ENCODE results near the genes FLNC and ATP6V1F.

GRCh38 chr7:127451167-127451713 lies 58.7 kb upstream of the ZNF800 start:
- RAMPAGE, long total RNA: no peak
- RRBS: no CpG with 5 or more reads among the region's 10 CpGs

DNA sequence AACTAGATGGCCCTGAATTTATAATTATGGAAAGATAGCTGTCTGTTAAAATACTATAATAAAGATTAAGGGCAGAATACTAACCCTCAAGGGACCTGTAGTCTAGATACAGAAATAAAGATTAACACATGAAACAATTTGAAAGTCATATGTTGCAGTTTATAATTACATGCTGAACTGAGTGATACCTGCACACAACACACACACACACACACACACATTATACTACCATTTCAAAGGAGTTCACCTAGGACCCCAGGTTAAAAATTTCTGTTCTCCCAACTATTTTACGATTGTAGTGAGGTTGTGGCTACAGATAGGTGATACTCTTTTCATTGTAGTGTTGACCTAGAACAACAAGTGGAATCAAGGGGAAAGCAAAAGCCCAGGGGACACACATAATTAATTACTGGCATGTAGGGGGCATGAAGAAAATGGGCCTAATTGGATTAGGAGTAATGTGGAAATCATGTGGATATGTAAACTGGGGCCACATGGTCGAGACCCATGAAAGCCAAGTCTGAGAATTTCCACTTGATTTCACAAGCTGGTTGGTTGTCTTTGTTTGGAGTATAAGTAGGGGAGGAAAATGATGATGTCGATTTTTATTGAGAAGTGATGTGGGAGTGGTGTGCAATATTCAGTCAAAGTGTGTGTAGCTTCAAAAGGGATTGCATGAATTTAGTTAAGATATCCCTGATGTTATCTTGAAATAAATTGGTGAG lies 132.0 kb downstream of the LRRC4 start:
- RAMPAGE, long total RNA: no peak
- RRBS: no CpG with 5 or more reads among the region's 3 CpGs

DNA sequence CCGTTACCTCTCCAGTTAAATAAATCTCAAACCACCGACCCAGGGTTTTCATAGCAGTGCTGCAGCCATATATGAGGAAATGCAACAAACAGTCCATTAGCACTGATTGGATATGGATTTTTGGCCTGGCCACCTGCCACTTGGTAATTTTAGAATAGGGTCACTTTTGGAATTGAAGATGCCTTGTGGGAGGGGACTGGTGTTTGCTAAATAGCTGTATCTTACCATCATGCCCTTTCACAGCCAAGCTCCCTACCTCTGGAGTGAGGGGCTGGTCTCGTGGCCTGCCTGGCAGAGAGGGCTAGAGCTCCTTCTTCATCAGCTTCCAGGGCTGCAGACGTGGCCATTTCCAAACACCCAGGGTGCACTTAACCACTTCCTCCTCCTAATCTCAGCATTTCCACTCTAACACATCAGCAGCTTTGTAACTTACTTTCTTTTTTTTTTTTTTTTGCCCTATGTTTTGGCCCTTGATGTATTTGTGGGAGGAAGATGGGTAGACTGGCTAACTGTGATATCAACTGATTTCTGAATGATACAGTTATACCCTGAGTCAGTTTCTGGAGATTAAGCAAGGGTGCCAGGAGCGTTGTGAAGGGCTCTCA lies 27.5 kb downstream of the LRRC4 start:
- RAMPAGE, long total RNA: no peak
- RRBS: no CpG with 5 or more reads among the region's 5 CpGs

GRCh38 chr7:128027441-128028250 lies 3.6 kb downstream of the LRRC4 start:
- RAMPAGE, long total RNA: no peak
- RRBS: no CpG with 5 or more reads among the region's 8 CpGs

DNA sequence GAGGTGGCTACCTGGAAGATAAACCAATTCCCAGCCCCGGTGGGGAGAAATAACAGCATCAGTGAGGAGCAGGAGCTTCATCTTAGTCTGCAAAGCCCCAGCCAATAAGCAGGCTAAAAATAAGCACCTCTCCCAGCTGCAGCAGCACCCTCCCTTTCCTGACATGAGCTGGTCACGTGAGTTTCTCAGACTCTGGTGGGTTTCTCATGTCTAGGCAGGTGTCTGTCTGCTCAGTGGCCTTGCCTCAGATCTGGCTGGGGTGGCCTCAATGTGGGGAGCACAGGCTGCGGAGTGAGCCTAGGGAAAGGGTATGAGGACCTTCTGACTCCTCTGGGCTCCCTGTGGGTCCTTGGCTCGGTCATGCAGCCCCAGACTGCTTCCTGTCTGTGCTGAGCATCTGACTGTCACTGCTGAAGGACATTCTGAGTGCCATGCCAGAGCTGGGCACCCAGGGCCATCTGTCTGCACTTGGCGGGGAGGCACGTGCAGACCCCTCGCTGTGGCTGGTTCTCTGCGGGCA lies 81.6 kb upstream of the LRRC4 start:
- RAMPAGE, long total RNA: no peak
- RRBS: no CpG with 5 or more reads among the region's 8 CpGs

DNA sequence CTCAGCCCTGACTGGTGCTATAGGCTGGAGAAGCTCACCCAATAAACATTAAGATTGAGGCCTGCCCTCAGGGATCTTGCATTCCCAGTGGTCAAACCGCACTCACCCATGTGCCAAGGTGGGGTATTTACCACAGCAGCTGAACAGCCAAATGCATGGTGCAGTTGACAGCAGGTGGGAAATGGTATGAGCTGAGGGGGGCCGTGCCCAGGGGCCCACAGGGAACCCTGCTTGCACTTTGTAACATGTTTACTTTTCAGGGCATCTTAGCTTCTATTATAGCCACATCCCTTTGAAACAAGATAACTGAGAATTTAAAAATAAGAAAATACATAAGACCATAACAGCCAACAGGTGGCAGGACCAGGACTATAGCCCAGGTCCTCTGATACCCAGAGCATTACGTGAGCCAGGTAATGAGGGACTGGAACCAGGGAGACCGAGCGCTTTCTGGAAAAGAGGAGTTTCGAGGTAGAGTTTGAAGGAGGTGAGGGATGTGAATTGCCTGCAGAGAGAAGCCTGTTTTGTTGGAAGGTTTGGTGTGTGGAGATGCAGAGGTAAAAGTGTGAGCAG lies 15.4 kb downstream of the LEP start:
- RAMPAGE, long total RNA: no peak
- RRBS: no CpG with 5 or more reads among the region's 6 CpGs

- RAMPAGE, long total RNA: no peak
- RRBS: no CpG with 5 or more reads among the region's 7 CpGs
Measured at GRCh38 chr7:128314498-128315221, 29.0 kb downstream of the RBM28 start.

GRCh38 chr7:128338110-128338482 lies 5.6 kb downstream of the RBM28 start:
- RAMPAGE, long total RNA: no peak
- RRBS: no CpG with 5 or more reads among the region's 3 CpGs

- RAMPAGE, long total RNA: no peak
- RRBS: no CpG with 5 or more reads among the region's 6 CpGs
Measured at GRCh38 chr7:128743297-128743874, 4.2 kb downstream of the CALU start.

DNA sequence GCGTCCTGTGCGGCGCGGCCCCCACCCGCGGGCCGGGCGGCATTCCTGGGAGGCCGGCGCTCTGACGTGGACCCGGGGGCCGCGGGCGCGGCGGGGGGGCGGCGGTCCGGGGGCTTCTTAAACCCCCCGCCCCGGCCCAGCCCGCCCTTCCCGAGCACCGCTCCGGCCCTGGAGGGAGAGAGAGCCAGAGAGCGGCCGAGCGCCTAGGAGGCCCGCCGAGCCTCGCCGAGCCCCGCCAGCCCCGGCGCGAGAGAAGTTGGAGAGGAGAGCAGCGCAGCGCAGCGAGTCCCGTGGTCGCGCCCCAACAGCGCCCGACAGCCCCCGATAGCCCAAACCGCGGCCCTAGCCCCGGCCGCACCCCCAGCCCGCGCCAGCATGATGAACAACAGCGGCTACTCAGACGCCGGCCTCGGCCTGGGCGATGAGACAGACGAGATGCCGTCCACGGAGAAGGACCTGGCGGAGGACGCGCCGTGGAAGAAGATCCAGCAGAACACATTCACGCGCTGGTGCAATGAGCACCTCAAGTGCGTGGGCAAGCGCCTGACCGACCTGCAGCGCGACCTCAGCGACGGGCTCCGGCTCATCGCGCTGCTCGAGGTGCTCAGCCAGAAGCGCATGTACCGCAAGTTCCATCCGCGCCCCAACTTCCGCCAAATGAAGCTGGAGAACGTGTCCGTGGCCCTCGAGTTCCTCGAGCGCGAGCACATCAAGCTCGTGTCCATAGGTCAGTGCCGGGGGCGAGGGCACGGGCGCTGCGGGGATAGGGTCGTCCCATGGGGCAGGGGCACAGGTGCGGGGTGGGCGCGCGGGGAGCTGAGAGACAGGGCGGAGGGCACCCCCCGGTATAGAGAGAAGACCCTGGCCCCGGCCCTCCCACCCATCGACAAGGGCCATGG lies at the start of gene FLNC:
Gene FLNC (plus strand): TSS at position 144 of the 899 bp plus-strand sequence.
- RAMPAGE, long total RNA: no peak
- RRBS: 2% methylated on average over 16 of the region's 103 CpGs

GRCh38 chr7:128857834-128858265 lies 4.8 kb upstream of the ATP6V1F start:
- RAMPAGE, long total RNA: no peak
- RRBS: no CpG with 5 or more reads among the region's 13 CpGs

DNA sequence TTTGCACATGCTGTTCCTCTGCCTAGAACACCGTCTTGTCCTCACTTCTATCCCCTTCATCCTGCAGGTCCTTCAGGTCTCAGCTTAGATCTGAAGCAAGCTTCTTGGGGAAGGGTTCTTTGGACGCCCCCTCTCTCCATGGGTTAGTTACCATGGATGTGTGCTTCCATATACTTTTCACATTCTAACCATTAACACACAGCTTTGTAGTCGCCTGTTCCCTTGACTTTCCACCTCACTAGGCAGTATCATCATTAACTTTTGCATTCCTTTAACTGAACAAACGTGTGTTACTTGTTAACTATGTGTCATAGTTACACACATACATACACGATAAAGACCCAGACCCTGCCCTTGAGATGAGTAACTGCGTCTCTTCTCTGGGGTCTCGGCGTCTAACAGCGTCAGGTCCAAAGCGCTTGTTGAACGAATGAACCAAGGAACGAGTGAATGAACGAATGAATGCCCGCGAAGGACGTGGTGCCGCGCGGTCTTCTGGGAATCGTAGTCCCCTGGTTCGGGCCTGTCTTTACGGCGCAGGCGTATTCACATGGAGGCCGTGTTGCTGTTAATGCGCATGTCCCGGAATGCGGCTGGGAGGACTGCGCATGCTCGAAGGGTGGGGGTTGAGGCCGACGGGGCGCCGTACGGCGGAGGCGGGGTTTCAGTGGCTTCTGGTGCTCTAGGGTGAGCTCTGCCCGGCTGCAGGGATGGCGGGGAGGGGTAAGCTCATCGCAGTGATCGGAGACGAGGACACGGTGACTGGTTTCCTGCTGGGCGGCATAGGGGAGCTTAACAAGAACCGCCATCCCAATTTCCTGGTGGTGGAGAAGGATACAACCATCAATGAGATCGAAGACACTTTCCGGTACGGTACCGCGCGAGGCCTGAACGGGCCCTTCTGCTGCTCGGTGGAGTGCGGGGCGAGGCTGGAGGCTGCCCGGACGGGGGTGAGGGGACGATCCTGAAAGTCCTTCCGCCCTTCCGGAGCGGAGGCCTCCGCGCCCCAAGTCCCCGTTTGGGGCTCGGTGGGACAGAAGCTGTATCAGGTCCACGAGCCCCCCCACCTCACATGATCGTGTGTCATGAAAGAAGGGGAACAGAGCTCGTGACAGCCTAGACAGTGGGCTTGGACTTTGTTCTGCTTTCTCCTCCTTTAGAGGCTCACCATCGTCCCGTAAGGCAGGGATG lies at the start of gene ATP6V1F:
Gene ATP6V1F (plus strand): TSS at position 662 of the 1,191 bp plus-strand sequence.
- RAMPAGE, long total RNA: start-site peak on the plus strand centred at position 670 of the sequence, 64 bp wide, 1,334 and 1,136 reads in 2 replicates
- RRBS: 1% methylated on average over 10 of the region's 70 CpGs

DNA sequence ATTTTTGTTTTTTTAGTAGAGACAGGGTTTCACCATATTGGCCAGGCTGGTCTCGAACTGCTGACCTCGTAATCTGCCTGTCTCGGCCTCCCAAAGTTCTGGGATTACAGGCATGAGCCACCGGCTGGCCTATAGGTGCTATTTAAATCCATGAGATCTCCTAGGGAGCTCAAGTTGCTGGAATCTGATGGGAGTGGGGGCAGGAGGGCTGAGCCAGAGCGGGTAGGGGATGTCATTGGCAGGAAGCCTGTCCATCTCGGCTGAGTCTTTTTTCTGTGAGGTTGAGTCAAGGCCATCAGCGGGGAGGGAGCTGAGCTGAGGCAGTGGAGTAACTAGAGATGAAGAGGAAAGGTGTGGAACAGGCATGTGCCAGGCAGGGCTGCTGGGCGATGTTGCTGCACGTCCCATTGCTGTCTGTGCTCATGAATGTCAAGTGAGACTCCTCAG lies 1.6 kb downstream of the ATP6V1FNB start:
- RAMPAGE, long total RNA: no peak
- RRBS: no CpG with 5 or more reads among the region's 9 CpGs

DNA sequence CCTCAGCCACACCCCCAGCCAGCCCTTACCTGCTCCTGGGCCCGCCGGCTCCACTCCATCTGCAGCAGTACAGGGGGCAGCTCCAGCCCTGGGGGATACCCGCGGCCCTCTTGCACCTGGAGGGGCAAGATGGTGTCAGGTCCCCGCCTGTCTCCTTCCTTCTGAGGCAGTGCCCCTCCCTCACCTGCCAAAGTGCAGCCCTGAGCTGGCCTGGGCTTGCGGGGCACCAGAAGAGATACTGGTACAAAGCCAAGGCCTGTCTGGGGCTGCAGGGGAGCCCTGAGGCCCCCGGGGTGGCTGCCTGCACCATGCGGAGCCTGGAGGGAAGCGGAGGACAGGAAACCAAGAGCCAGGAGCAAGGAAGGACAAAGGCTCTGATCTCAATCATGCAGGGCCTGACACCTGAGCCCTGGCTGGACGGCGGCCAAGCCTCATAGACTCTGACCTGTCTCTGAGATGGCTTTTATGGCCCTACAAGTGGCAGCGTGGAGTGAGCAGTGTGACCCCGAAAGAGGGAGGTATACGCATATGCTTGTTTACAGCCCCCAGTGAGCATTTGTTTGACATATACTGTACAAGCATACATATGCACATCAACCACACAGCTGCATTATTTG lies 8.5 kb downstream of the ATP6V1FNB start:
- RAMPAGE, long total RNA: no peak
- RRBS: no CpG with 5 or more reads among the region's 14 CpGs

DNA sequence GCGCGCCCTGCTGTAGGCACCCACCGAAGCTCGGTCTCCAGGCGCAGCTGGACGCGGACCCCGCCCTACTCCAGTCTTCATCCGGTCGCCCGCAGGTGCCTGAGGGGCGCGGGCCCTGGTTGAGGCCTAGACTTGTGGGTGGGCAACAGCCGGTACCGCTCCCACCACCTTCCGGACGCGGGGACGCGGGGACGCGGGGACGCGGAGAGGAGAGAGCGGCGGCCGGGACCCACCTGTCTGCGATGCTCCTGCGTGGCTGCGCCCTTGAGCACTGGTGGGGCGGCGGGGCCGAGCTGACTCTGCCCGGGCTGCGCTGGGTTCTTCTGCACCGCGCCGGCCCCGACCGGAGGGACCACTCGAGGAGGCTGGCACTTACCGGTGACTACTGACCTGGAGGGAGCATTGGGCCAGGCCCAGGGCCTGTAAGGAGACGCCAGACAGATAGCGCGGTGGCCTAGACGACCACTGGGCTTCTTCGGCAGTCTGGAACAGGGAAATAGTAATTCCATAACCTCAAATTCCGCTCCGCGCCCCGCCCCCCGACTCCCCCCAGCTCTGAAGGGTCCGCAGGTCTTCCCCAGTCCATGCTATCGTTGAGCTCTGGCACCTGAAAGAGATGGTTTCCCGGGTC lies 5.7 kb upstream of the KCP start:
- RAMPAGE, long total RNA: no peak
- RRBS: 6% methylated on average over 28 of the region's 55 CpGs

DNA sequence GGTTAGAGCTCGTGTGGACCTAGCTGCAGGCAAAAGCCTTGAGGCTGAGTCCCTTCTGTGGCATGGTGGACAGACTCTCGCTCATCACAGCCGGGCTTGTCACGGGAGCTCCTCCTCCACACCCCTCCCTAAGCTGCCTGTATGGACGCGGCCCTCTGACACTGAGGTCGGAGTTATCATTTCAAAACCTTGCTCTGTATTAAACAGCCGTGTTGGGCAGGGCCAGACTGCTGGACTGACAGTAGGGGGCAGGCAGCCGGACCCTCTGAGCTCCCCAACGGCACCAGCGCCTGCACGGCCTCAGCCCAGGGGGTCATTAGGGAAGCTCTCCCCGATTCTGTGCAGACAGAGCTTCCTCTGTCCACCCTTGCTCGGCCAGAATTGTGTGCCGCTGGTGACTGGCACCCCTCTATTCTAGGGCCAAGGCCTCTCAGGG lies 2.3 kb downstream of the IRF5 start:
- RAMPAGE, long total RNA: no peak
- RRBS: no CpG with 5 or more reads among the region's 15 CpGs

DNA sequence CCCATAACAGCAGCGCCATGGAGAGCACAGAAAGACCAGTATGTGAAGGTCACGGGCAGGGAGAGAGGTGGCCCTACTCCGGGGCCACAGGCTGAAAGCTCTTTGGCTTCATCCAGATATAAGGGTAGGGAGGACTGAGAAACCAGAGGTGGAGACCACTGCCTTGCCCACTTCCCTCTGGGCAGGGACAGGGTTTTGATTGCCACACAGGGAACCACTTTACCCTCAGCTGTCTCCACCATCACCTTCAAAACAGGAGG lies 5.3 kb downstream of the TSPAN33 start:
- RAMPAGE, long total RNA: no peak
- RRBS: no CpG with 5 or more reads among the region's 3 CpGs

GRCh38 chr7:129189861-129190344 lies 1.5 kb downstream of the SMO start:
- RAMPAGE, long total RNA: no peak
- RRBS: no CpG with 5 or more reads among the region's 7 CpGs

- RAMPAGE, long total RNA: no peak
- RRBS: no CpG with 5 or more reads among the region's 2 CpGs
Measured at GRCh38 chr7:129201297-129201656, 12.8 kb downstream of the SMO start.

- RAMPAGE, long total RNA: no peak
- RRBS: no CpG with 5 or more reads among the region's 1 CpG
Measured at GRCh38 chr7:129353829-129354389, 80.3 kb upstream of the STRIP2 start.

All from epithelial cell of alveolus of lung (primary cell).